ENCODE results near the gene SCIN.

DNA sequence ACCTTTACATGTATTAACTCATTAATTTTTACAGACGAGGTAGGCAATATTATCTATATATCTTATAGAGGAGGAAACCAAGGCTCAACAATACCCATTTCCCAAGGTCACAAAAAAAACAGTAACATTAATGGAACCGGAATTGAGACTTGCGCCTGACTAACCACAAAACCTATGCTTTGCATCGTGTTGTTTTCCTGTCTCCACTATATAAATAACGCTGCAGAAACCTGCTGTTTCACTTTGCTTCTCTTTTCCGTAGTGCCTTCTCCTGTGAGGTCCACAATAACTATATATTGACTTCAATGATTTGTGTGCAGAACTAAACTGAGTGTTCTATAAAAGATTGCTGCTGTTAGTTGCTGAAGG is 97.7 kb upstream of the RPA3 start:
- RRBS = no CpG with 5 or more reads among the region's 6 CpGs

- RRBS = no CpG with 5 or more reads among the region's 4 CpGs
These were observed 111.5 kb upstream of the GLCCI1 start for GRCh38 chr7:7857076-7857580.

GRCh38 chr7:8213415-8213740 is 48.6 kb downstream of the ICA1 start:
- RRBS = no CpG with 5 or more reads among the region's 1 CpG

DNA sequence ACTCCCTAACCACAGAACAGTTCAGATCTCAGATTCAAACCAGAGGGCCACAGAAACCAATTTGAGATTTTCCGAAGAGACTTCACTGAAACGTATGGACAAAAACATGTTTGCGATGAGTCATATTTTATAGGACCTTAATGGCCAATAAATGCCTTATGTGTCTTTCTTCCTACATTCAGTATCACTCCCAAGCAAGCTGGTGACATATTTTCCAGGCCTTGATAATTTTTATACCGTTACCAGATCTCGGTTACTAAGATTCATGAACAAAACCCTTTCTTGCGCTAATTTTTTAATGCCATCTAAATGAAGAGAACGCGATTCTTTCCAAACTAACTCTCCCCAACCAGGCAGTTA is 1.1 kb downstream of the ICA1 start:
- RRBS = no CpG with 5 or more reads among the region's 8 CpGs

- RRBS = 3% methylated on average over 16 of the region's 67 CpGs
These were observed 726 bp downstream of the NXPH1 start for GRCh38 chr7:8433878-8434791.

DNA sequence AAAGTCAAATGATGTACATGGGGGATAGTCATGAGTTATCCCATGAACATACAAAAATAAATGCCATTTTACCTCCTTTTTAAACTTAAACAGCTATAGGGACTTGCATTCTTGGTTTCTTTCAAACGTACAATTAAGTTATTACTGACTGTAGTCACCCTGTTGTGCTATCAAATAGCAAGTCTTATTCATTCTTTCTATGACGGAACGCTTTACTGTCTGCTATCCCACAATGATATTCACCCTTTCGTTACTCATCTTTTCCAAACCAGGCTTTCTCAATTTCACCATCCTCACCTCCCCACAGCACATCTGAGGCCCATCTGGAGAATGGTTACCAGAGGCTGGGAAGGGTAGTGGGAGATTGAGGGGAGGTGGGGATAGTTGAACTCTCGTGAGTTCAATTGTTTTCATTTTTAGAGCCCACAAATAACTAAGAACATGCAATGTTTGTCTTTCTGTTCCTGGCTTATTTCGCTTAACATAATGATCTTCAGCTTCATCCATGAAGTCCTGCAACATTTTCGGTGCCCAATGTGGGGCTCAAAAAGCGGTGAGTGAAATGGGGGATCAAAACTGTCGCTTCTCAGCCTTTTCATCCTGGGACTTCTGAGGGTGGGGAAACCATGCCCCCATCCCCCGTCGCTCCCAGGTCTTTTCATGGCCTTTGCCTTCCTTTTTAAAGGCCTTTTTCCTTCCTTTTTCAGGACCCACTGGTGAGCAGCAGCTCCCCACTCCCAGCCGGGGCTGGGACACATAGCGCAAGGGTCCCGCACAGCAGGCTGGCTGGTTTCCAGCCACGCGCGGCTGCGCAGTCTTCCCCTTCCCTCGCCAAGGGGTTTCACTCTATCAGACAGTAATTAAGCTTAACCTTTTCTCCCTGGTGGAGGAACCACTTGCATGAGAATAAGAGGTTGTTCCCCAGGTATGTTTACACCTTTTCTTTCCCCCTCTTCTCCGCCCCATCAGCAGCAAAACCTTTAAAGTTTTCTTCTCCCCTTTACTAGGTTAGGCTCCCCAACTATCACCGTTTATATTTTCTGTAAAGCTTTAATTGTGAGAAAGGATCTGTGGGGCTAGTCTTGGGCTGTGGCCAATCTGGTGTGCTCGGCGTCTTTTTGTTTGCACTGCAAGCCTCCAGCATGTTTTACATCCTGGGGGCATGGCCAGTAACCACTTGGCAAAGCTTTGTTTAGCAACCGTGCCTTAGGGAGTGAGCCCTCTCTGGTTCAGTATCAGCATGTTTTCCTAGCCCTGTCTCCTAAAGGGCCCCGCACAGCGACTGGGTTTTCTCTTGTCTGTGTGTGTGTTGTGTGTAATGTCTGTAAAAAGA is 219.3 kb downstream of the PHF14 start:
- RRBS = no CpG with 5 or more reads among the region's 26 CpGs

DNA sequence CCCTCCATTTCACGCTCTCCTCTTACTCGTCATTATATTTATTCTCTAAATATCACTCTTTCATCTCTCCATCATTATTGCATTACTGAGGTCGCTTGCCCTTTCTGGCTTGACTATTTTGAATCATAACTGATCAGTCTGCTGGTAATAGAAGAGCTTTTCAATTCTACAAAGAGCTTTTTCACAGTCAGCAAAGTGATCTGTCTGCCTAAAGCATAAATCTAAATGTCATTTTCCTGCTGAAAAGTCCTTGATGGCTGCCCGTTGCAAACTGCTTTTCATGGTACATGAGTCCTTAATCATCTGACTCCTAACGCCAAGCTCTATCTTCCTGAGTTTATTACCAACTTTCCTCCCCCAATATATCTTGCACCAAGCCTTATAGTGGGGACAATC is 39.9 kb downstream of the THSD7A start:
- RRBS = no CpG with 5 or more reads among the region's 5 CpGs

GRCh38 chr7:12216306-12216894 is 5.3 kb downstream of the TMEM106B start:
- RRBS = no CpG with 5 or more reads among the region's 5 CpGs

- RRBS = no CpG with 5 or more reads among the region's 10 CpGs
These were observed 28.3 kb upstream of the VWDE start for GRCh38 chr7:12431926-12432412.

- RRBS = no CpG with 5 or more reads among the region's 28 CpGs
These were observed 14.5 kb upstream of the SCIN start for GRCh38 chr7:12556038-12556385.

DNA sequence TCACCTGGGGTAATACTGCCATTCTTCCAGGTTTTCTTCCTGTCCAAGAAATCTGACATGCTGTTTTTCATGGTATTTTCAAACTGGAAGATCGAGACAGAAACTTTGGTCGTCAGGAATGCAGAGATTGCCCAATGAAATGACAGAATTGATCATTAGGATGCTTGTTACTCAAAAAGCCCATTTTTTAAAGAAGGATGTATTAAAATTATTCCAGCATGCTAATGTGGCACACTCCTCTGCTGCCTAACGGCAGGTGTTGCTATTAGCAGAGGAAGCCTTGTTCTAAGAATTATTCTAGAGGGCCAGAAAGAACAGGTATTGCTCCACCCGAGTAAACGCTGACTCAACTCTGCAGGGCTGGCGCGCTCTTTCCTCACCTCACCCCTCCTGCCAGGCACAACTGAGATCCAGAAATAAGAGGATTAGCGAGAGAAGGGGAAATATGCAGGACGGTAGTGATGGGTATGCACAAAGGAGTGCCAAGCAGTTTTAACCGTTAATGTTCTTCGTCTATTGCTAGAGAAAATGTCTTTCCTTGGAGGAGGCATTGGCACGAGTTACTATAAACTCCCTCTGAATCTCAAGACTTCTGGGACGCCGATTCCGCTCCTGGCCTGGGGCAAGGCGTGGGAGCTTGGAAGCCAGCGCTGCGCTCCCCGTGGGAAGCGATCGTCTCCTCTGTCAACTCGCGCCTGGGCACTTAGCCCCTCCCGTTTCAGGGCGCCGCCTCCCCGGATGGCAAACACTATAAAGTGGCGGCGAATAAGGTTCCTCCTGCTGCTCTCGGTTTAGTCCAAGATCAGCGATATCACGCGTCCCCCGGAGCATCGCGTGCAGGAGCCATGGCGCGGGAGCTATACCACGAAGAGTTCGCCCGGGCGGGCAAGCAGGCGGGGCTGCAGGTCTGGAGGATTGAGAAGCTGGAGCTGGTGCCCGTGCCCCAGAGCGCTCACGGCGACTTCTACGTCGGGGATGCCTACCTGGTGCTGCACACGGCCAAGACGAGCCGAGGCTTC is at the start of gene SCIN:
Gene SCIN, plus strand, starts transcription at position 779 of the 1,019 bp plus-strand sequence.
- RRBS = 2% methylated on average over 14 of the region's 52 CpGs

DNA sequence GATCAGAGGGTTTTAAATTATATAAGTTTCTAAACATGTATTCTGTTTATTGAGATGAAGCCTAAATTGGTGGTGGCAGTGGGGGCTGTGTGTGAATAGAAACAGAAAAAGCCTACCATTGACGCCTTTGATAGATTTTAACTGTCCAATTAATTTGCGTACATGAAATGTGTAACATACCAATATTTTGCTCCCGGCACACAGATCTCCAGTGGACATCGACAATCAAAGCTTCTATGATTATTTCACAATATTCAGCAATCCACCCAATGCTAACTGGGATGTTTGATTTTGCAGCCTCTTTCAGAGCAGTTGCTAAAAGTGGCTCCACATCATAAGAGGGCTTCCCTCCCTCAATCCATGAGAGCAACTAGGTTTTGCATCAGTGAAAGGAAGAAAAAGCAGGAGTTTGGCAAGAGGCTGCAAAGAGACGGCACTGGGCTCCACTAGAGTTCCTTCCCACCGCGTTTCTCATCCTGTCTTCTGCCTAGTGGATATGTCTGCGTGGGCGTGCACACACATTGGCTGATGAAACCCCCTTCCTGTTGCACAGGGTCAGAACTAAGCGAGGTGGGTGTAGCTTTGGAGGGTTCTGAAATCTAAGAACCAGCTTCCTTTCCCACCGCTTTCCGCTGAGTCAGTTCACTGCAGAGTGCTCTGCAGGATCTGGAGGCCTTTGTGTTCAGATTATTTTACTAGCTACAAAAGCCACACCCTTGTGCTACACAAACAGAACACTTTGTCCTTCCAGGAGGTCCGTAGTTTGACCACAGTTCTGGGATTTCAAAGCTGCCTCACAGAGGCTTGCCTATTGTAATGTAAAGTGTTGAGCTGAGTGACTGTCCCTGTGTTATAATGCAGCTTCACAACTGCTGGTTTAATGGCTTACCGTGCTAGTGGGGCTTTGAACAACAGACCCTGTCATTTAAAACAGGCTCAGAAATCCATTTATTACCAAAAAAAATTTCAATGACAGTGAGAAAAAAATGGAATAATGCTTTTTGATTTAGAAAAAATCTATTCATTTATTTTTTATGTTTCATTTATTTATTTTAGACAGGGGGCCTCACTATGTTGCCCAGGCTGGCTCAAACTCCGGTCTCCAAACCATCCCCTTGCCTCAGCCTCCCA is 28.1 kb downstream of the ARL4A start:
- RRBS = no CpG with 5 or more reads among the region's 15 CpGs

DNA sequence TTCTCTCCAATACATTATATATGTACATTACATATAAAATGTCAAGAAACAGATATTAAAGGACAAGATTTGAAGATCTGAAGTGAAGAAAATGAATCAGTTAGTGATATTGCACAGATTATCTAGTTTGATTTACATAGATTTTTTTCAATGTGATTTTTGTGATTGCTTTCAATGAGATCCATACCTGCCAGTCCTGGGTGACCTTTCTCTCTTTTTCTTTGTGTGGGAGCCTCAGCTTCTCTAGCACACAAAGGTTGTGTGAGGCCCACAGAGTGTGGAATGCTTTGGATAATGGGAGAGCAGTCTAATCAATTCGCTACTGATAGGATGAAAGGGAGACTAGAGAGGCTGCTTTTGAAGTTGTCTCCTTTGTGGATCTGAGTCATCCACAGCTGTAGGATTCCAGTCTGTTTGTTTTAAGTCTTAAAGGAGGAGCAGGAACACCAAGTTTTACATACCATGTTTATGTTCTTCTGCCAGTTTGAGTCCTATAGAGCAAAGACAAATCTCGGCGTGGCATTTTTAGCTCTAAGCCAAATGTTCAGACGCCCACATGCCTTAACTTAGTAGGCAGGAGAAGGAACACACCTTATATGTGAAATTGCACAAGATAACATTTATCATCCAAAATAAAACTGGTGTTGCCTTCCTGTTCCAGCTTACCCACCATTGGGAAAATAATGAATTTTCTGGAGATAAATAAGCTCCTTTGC is 329.9 kb downstream of the ARL4A start:
- RRBS = no CpG with 5 or more reads among the region's 4 CpGs

DNA sequence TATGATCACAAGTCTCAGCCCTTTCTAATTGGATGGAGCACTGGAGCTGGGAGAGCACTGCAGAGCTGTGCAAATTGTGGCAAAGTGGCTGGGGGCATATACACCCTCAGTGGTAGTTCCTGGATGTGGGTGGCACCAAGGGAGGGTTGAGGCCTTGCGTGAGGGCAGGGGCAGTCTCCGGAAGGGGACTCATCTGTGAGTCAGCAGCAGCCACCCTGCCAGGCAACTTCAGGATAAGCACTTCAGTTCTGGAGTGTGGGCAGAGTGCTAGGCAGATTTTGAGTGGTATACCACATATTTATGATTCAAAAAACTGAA is 210.5 kb downstream of the ETV1 start:
- RRBS = no CpG with 5 or more reads among the region's 2 CpGs

GRCh38 chr7:13991844-13992257 is 2.4 kb upstream of the ETV1 start:
- RRBS = no CpG with 5 or more reads among the region's 8 CpGs

DNA sequence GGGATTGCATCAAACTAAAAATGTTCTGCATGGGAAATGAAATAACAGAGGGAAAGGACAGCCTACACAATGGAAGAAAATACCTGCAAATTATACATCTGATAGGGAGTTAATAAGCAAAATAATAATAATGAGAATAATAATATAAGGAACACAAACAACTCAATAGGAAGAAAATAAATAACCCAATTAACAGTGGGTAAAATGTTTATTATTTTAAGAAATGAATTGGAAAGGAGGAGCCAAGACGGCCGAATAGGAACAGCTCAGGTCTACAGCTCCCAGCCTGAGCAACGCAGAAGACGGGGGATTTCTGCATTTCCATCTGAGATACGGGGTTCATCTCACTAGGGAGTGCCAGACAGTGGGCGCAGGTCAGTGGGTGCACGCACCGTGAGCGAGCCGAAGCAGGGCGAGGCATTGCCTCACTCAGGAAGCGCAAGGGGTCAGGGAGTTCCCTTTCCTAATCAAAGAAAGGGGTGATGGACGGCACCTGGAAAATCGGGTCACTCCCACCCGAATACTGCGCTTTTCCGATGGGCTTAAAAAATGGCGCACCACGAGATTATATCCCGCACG is 289.3 kb upstream of the ETV1 start:
- RRBS = no CpG with 5 or more reads among the region's 21 CpGs

- RRBS = no CpG with 5 or more reads among the region's 3 CpGs
These were observed 141.0 kb downstream of the DGKB start for GRCh38 chr7:14761481-14761944.

- RRBS = no CpG with 5 or more reads among the region's 9 CpGs
These were observed 66.1 kb downstream of the DGKB start for GRCh38 chr7:14836405-14836910.

DNA sequence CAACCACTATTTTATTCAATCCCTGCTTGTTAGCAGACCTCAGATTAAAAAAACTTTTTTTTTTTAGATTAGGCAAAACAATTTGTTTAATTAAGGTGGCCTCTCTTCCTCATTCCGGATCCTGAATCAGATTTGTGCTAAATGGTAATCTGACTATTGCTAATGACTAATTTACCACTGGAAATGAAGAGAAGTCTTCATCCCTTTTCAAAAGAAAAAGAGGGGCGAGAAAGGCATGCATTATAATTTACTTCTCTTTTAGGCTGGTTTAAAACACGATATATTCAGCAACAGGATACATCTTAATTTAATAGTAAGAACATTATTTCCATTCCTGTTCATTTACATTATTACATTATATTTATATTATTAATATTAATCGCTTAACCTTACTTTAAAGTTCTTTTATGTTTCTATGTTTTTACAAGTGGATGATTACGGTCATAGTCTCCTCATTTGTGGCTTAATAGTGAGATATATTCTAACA is 39.6 kb upstream of the DGKB start:
- RRBS = no CpG with 5 or more reads among the region's 5 CpGs

GRCh38 chr7:15547043-15547999 is 14.5 kb downstream of the AGMO start:
- RRBS = no CpG with 5 or more reads among the region's 36 CpGs